Mononuclear cell (primary cell): Measurements from ENCODE around the genes TMPO and SLC17A8.

- RRBS, result 9% methylated on average over 12 of the region's 62 CpGs
These were observed 78.7 kb downstream of the NEDD1 start for GRCh38 chr12:96985384-96986531.

- RRBS, result no CpG with 5 or more reads among the region's 2 CpGs
These were observed 519.5 kb downstream of the NEDD1 start for GRCh38 chr12:97426477-97427049.

- RRBS, result no CpG with 5 or more reads among the region's 4 CpGs
These were observed 661.5 kb downstream of the NEDD1 start for GRCh38 chr12:97568472-97569016.

GRCh38 chr12:97756181-97756409 lies 759.3 kb upstream of the TMPO start:
- RRBS, result no CpG with 5 or more reads among the region's 5 CpGs

GRCh38 chr12:98419515-98420262 lies 95.7 kb upstream of the TMPO start:
- RRBS, result no CpG with 5 or more reads among the region's 17 CpGs

GRCh38 chr12:98515562-98516238 lies at the start of gene TMPO:
TSS of gene TMPO (plus strand) at chr12:98515590.
- RRBS, result 2% methylated on average over 56 of the region's 78 CpGs

DNA sequence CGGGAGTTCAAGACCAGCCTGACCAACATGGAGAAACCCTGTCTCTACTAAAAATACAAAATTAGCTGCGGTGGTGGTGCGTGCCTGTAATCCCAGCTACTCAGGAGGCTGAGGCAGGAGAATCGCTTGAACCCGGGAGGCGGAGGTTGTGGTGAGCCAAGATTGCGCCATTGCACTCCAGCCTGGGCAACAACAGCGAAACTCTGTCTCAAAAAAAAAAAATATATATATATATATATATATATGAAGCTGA lies 10.5 kb downstream of the SLC25A3 start:
- RRBS, result no CpG with 5 or more reads among the region's 8 CpGs

DNA sequence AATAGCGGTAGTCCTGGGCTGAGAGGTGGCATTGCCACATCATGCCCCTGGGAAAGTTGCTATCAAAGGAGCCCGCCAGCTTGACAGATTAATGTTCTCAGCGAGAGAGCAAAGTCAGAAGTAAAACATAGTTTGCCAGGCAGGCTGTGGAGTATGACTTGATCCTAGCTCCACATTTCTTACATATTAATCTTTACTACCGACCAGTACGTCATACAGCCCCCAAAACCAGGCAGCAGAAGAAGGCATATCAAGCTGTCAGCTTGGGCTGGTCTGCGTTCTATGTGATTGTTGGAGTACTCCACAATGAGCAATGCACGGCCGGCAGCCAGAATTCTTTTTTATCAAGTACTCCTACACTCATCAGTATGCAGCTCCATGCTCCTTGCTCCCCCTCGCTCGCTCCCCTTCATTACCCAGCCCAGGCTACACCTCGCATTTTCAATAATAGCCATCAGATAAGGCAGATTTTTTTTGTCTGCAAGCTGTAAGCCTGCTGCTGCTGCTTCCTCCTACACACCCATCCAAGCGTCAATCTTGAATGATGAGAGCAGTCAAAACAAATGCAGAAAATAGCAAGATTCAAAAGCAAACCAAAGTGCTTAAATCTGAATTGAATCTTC lies 493.0 kb upstream of the GARIN6 start:
- RRBS, result no CpG with 5 or more reads among the region's 12 CpGs

GRCh38 chr12:100136915-100137533 lies 5.7 kb downstream of the BLTP3B start:
- RRBS, result no CpG with 5 or more reads among the region's 9 CpGs

- RRBS, result no CpG with 5 or more reads among the region's 2 CpGs
These were observed 27.9 kb upstream of the SLC17A8 start for GRCh38 chr12:100328903-100329404.

GRCh38 chr12:100356747-100357478 lies at the start of gene SLC17A8:
TSS of gene SLC17A8 (plus strand) at chr12:100357074.
- RRBS, result 0% methylated on average over 1 of the region's 16 CpGs

GRCh38 chr12:100673440-100673966 lies 100.0 kb downstream of the GAS2L3 start:
- RRBS, result no CpG with 5 or more reads among the region's 4 CpGs

GRCh38 chr12:100716877-100717579 lies 77.5 kb upstream of the ANO4 start:
- RRBS, result 11% methylated on average over 40 of the region's 81 CpGs

DNA sequence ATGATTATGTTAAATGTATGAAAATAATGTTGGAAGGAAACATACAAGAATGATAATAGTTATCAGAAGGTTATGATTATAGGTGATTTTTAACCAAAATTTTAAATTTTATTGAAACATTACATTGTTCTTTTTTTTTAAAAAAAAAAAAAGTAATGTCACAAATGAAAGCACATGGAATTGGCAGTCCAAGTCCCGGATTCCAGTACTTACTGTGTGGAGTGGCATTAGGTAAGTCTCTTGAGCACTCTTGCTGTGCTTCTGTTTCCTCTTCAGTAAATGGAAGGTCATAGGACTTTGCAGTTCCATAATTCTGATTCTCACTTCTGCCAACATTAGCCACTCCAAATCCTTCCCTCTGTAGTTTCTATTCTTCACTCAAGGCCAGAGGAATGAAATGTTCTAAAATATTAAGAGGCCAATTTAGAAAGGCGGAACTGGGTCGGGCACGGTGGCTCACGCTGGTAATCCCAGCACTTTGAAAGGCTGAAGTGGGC lies 19.7 kb upstream of the SLC5A8 start:
- RRBS, result no CpG with 5 or more reads among the region's 5 CpGs

DNA sequence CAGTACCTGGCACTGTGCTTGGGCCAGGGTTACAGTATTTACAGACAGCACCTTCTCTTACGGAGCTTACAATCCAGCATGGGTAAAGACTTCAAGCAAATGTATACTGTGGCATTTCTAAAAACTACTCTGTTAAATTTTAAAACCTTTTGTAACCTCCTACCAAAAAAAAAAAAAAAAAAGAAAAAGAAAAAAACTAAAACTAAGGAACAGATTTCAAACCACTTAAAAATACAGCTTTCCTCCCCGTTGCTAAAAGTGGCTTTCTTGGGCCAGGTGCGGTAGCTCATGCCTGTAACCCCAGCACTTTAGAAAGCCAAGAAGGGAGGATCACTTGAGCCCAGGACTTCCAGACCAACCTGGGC lies 936 bp downstream of the GNPTAB start:
- RRBS, result no CpG with 5 or more reads among the region's 3 CpGs

- RRBS, result no CpG with 5 or more reads among the region's 5 CpGs
These were observed 55.0 kb downstream of the DRAM1 start for GRCh38 chr12:101932332-101932763.

- RRBS, result no CpG with 5 or more reads among the region's 4 CpGs
These were observed 51.6 kb downstream of the WASHC3 start for GRCh38 chr12:102010094-102010600.

GRCh38 chr12:102481605-102482124 lies 1.3 kb upstream of the IGF1 start:
- RRBS, result no CpG with 5 or more reads among the region's 1 CpG

DNA sequence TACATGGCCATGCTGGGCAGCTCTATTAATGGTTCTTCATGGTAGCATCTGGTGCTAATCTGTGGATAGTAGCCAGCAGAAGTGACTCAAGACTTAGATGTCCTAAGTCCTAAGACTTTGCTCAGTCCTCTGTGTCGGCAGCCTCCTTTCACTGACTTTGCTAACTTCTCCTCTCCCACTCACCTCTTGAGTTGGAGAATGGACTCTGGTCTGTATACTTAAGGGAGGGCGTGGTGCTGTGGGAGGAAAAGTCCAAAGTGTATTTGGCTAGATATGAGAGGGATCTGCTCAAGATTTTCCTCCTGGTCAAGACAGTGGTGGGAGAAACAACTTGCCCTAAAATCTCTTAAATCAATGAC lies 136.3 kb downstream of the ASCL1 start:
- RRBS, result no CpG with 5 or more reads among the region's 2 CpGs